ENCODE results near the gene GFPT2.

- RRBS: 3% methylated on average over 53 of the region's 92 CpGs
Measured at GRCh38 chr5:179816537-179817711, 3.8 kb upstream of the SQSTM1 start.

DNA sequence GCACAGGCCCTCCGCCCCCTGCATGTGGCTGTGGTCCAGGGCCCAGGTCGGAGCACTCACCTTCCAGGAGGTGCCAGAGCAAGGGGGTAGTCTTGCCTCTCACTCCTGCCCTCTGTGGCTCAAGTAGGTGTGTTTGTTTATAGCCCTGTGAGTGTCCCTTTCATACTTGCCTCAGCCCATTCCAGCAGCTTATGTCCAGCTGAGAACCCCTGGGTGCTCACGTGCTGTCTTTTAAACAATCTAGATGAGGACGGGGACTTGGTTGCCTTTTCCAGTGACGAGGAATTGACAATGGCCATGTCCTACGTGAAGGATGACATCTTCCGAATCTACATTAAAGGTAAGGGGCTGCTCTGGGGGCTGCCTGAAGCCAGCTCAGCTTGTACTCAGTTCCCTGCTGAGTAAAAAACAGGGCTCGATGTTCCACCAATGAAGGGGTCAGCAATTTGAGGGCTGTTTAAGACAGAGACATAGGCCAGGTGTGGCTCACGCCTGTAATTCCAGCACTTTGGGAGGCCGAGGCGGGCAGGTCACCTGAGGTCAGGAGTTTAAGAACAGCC lies 2.1 kb downstream of the SQSTM1 start:
- RRBS: no CpG with 5 or more reads among the region's 11 CpGs

DNA sequence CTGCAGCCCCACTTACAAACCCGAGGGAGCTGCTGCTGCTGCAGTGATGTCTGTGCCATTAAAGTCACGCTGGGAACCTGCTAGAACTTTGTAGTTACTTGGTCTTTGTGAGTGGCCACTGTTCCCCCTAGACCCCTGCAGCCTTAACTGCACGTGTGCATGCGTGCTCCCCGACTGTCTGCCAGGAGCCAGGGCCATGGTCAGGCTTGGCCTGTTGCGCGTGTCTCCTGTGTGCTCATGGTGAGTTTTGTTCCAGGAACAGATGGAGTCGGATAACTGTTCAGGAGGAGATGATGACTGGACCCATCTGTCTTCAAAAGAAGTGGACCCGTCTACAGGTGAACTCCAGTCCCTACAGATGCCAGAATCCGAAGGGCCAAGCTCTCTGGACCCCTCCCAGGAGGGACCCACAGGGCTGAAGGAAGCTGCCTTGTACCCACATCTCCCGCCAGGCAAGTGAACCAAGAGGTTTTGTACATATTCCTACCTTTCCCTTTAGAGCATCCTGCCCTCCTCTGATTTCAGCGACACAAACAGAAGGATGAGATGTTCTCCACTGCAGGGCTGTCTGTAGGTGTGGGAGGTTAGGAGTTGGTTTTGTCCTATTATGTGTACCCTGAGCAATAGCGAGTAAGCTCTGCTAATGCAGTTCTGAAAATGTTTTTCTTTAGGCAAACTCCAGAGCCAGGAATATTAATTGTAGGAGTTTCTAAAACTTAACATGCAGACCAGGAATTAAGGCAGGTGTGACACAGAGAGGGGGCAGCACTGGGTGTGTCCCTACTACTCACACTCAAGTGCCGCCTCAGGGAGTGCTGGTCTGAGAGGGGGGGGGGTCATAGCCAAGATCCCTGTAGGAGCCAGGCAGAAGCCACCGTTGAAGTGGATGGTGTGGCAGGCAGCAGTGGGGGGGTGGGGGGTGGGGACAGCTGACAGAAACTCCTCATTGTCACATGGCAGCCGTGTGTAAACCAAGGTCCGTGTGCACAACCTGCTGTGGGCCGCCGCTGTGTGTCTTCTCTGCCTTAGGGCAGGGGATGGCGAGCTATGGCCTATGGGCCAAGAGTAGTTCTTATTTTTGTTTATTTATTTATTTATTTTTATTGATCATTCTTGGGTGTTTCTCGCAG lies 13.0 kb downstream of the SQSTM1 start:
- RRBS: no CpG with 5 or more reads among the region's 21 CpGs

DNA sequence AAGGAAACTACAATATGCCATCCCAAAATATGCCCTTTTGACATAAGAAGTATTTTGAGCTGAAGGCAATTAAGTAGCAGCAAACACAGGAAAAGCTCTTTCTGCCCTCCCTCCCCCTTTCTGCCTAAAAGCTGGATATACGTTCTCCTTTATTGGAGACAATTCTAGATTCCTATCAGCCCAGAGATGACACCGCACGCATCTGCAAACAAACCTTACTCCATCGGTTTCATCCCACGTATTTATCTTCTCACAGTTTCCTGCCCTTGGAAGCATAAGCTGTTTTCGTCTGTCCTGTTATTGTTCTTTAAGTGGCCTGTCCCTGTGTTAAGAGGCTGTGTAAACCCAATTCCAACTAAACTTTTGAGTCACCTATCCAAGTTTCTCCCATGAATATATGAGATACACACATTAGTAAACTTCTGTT lies 11.8 kb downstream of the TBC1D9B start:
- RRBS: no CpG with 5 or more reads among the region's 6 CpGs

DNA sequence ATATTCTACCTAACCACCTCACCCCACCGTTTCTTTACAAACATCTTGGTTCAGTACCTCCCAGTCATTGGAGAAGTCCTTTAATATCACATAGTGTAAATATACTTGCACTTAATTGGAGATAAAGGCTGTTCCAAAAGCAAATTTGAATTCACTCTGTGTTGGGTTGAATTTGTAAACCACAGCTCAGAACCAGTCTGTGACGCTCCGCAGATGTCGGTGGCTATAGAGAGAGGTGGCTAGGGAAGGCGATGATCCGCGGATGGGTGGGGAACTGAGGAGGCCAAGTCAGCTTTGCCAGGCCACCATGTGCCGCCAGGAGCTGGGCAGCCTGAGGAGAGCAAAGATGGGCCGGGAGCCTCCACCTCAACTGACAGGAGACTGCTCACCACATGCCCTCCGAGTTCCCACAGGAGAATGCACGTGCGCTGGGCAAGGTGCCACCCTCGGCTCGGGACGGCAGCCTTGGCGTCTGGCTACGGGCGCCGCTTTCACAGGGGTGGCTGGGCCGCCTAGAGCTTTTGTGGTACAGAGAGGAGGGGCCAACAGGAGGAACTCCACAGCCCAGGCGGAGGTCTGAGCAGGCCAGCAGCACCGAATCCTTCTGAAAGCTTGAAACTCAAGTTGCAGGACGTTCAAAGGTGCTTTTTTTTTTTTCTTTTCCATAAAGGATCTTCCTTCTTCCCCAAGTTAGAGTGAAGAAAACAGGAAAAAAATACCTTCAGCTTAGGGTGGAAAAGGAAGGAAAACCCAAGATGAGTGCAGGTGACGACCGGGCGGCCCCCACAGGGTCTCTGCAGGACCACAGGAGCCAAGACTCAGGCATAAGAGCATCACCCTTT lies 5.2 kb upstream of the TBC1D9B start:
- RRBS: no CpG with 5 or more reads among the region's 26 CpGs

DNA sequence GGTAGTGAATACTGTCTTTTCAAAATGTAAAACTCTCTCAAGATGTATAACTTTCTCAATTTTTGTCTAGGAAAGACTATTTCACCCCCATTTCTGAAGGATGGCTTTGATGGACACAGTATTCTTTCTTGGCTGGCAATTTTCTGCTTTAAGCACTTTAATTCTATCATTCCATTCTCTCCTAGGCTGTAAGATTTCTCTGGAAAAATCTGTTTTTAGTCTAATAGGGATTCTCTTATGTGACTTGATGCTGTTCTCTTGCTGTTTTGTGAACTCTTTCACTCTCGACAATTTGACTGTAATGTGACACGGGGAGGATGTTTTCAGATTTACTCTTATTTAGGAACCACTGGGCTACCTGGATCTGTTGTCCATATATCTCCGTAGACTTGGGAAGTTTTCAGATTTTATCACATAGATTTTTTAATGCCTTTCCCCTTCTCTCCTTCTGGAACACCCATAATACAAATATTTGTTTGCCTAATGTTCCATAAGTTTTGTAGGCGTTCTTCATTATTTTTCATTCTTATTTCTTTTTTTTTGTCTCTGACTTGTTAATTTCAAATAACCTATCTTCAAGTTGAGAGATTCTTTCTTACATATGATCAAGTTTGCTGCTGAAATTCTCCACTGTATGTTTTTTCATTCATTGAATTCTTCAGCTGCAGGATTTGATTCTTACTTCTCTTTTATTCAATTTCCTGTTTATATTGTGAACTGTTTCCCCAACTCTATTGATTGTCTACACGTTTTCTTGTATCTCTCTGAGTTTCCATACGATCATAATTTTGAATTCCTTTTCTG lies 71.3 kb downstream of the RNF130 start:
- RRBS: no CpG with 5 or more reads among the region's 6 CpGs

DNA sequence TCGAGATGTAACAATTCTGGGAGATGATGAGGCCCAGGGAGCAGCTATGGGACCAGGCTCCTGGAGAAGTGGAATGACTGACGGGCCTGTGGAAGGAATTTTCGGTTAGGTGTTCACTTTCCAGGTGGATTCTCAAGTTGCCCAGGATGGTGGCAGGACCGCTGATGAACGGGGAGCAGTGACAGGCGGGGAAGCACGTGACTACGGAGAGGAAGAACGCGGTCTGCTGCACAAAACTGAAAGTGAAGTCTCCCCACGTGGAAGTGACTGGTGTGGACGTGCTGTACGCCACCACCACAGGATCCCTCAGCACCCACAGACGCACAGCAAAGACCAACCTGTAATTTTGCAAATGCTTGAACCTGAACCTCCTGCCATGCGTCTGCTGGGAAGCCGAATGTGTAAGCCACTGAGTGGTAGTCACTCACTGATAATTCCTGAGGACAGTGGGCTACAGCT lies 51.4 kb downstream of the RNF130 start:
- RRBS: no CpG with 5 or more reads among the region's 16 CpGs

GRCh38 chr5:180070706-180071244 lies 784 bp downstream of the RNF130 start:
- RRBS: no CpG with 5 or more reads among the region's 17 CpGs

- RRBS: no CpG with 5 or more reads among the region's 22 CpGs
Measured at GRCh38 chr5:180080589-180081372, 9.2 kb upstream of the RNF130 start.

- RRBS: 2% methylated on average over 34 of the region's 100 CpGs
Measured at GRCh38 chr5:180353152-180354057, at the start of gene GFPT2. Gene GFPT2, minus strand, starts transcription at chr5:180353336.

DNA sequence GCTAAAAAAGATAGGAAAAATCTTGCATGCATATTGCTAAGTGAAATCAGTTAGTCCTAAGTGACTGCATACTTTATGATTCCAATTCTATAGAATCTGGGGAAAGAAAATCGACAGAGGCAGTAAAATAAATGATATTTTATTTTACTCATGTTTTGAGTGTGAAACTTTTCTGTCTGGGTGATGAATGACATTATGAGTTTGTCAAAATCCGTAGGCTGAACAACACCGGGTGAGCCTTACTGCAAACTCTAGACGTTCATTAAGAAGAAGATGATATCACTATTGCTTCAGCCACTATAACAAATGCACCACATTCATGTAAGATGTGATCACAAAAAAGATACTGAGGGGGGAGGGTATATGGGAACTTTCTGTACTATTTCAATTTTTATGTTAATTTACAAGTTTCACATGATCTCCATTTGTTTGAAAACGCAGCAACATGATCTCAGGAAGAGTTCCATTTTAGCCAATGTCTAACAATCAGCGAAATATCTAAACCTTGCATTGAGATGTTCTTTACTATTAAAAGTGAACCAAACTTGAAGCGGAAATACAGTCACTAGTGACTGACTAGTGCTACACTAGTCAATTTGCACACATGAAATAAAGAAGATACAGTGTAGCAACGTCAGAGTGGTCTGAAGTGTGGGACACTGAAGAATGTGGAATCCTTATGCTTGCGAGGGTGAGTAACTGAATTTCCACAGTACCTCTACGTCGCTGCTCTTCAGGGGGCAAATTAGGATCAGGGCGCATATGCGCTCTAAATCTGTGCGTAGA lies 39.4 kb upstream of the FLT4 start:
- RRBS: no CpG with 5 or more reads among the region's 14 CpGs

GRCh38 chr5:180787531-180788175 lies 15.0 kb downstream of the MGAT1 start:
- RRBS: no CpG with 5 or more reads among the region's 16 CpGs

DNA sequence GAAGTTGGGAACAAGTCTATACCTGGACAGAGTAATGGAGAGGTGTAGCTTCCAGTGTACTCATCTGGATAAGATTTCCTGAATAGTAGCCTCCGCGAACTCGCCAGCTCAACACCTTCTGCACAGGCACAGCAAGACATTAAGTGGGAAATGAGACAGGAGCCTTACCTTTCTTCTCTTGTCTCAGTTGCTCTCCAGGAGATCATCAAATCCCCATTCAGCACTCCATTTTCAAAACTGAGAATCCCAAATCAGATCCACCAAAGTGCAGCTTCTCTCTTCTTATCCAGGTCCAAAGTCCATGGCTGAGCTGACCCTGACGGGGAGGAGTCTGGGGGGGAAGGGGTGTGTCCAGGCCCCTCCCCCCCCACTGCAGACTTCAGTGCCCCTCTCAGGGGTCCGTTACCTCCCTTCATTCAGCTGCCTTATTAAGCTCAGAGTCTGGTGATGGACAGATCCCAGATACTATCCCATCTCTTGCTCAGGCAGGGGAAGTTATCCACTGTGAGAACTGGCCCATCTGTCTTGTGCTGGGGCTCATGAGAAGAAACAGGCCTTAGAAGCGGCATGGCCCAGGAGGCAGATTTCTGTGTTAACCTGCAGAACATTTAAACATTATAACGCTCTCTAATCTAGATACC lies 6.0 kb upstream of the MGAT1 start:
- RRBS: no CpG with 5 or more reads among the region's 7 CpGs

DNA sequence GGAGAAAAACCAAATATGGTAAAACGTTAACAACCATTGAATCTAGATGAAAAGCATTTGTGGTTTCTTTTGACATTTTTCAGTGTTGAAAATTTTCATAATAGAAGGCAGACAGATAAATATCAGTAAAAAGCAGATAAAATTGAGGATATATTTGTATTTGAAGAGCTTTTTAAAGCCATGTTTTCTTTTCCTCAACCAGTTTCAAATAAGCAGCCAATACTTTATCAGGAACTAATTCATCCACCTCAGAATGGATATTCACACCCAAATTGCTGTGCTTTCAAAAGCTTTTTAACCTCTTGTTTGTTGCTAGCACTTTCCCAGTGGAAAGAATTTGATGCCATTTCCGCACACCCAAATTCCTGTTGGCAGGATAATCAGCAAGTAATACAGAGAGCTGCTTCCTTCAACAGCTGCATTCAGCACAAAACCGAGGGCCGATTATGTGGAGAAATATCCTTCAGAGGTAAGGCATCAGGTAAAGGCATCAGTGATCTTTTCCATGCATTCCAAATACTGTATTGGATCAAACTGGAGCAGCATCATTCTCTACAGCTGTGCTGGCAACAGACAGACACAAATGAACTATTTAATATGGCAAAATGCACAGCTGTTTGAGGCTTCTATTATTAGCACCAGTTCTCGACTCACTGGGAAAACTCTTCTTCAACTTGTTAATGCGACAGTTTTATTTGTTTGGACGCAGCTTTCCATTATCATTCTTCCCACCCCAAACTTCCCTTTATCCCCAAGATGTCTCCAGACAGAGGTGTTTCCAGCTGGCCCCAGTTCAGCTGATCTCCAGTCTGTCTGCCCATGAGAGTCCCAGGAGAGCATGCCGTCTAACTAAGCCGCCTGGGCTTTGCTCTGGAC lies 22.1 kb upstream of the MGAT1 start:
- RRBS: no CpG with 5 or more reads among the region's 9 CpGs

DNA sequence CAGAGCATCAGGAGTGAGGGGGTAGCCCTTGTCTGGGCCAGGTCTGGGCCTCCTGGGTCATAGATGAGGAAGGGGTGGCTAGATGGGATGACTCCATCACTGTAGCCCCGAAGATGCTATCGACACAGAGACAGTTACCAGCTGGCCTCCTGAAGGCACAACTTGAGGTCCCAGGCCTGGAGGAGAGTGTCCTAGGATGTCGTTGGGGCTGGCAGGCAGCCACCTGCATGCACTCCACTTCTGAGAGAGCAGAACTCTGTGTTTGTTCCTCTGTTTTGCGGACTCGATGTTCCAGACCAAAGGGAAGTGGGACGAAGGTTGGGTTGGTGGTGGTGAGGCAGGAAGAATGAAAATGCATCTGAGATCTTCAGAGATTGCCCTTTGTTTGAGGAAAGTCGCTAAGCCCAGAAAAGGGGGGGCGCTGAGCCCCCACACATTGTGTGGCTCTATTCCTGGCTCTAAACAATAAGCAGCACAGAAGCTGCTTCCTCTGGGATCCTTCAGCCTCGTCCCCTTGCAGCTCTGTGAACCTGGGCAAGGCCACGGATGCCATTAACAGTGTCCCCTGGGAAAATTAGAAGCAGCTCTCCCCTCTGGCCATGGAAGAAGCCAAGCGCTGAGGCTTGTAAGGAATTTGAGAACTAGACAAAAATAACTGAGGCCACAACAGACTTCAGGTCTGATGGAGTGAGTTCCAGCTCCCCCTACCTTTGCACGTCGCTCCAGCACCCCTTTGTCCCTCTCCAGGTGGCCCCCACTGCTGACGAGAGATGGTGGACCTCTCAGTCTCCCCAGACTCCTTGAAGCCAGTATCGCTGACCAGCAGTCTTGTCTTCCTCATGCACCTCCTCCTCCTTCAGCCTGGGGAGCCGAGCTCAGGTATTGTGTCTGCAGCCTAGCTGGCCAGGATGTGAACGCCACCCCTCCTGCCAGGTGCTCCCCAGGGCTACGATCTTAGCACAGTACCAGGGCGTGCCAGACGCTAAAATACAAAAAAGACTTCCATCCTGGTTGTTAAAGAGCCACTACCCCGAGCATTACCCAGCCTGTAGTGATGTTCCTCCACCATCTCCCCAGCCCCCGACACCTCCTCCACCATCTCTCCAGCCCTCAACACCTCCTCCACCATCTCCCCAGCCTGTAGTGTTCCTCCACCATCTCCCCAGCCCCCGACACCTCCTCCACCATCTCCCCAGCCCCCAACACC lies 5.1 kb downstream of the BTNL9 start:
- RRBS: no CpG with 5 or more reads among the region's 23 CpGs

- RRBS: no CpG with 5 or more reads among the region's 9 CpGs
Measured at GRCh38 chr5:181159168-181159684, 11.8 kb downstream of the OR2V2 start.

DNA sequence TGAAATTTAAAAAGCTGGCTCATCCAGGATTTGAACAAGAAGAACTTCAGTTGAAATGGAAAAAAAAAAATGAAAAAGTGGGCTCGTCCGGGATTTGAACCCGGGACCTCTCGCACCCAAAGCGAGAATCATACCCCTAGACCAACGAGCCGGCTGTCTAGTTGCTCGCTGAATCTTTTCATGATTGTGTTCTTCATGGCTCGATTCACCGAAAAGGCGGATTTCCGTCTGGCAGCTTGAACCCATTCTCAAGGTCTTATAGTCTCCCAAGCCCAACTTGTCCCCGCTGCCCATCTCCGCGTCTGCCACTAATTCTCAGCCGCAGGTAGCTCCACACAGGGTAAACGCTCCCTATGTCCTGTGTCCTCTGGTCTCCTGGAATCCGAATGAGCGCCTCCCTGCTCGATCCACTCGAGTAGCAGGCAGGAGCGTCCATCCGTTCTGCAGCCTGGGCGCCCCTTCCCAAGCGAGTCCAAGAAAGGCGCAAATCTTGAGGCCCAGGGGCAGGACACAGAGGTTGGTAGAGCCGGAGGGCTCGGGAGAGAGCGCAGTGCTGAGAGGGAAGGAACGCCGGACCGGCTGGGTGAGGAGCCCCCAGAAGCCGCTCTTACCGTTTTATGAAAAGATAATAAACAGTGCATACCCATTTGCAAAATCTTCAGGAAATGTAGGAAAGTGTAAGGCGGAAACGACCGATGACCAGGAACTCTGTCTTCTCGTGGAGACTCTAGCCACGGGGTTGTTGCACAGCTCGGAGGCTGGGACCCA lies 16.0 kb downstream of the TRIM7 start:
- RRBS: 2% methylated on average over 3 of the region's 40 CpGs

DNA sequence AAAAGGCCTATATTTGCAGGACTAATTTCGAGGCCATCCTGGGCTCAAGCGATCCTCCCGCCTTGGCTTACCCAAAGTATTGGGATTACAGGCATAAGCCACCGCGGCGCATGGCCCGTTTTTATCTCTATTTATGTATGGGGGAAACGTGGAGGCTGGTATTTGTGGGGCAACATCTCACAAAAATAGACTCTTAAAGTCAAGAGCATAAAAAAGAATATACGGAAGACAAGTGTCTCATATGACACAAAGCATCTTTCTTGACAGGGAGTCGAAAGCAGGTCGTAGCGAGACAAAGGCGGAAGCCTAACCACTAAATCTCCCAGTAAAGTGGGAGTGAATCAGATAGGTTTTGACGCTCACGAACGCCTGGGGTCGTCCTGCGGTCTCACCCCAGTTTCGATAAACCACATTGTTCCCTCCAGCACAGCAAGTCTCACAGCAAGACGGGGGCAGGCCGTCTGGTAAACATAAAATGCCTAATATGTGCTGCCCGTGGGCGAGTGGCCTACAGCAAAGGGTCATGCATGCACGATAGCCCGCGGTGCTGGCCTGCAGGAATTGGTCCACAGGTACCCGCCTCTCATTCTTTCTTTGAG lies 1.8 kb upstream of the TRIM41 start:
- RRBS: no CpG with 5 or more reads among the region's 27 CpGs